Mucosa of descending colon (tissue), 1 donor: ENCODE data around the genes SIX4 and PRKCH.

DNA sequence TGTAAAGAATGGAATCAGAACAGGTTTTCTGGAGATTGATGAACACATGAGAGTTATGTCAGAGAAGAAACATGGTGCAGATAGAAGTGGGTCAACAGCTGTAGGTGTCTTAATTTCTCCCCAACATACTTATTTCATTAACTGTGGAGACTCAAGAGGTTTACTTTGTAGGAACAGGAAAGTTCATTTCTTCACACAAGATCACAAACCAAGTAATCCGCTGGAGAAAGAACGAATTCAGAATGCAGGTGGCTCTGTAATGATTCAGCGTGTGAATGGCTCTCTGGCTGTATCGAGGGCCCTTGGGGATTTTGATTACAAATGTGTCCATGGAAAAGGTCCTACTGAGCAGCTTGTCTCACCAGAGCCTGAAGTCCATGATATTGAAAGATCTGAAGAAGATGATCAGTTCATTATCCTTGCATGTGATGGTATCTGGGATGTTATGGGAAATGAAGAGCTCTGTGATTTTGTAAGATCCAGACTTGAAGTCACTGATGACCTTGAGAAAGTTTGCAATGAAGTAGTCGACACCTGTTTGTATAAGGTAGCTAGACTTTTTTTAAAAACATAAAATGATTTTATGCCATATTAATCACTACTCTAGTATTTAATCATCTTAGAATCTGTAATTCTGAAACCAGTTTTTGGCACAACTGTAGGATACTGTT is 34.1 kb downstream of the PPM1A start:
- PRO-cap = no peak

- PRO-cap = no peak
Measured at GRCh38 chr14:60654956-60655728, 5.9 kb upstream of the SIX1 start.

- PRO-cap = unidirectional peak, minus-strand start at chr14:60724319
Measured at GRCh38 chr14:60723975-60724807, at the start of gene SIX4. Gene SIX4, minus strand, starts transcription at chr14:60724351.

GRCh38 chr14:61125930-61126600 is 145.0 kb downstream of the SLC38A6 start:
- PRO-cap = no peak

GRCh38 chr14:61277201-61277672 is 3.9 kb downstream of the TMEM30B start:
- PRO-cap = unidirectional peak, plus-strand start at chr14:61277512

- PRO-cap = no peak
Measured at GRCh38 chr14:61277852-61278144, 3.3 kb downstream of the TMEM30B start.

DNA sequence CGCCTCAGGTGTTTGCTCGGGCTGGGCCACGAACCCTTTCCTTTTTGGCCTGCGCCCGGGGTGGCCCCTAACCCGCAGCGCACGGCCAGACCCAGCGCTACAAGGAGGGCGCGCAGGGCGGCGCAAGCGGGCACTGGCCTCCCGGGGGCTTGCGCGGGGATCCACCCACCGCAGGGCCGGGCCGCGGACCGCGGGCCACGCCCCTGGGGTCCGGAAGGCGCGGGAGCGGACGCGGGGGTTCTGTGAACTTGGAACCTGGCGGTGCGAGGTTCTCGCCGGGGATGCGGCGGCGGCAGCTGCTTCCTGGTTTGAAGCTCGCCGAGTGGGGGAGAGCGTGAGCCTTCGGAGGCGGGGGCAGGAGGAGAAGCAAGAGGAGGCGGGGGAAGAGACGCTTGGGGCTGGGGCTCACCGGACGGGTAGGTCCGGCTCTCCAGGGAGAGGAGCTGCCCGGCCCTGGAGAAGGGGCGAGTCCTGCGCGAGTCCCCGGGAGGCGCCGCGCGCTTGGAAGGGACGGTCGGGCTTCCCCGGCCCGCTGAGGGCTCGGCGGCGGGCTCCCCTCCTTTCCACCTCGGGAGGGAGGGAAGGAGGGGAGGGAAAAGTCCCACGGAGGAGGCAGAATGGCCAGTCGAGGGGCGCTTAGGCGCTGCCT is at the start of gene PRKCH:
Gene PRKCH (plus strand): TSS at position 243 of the 649 bp plus-strand sequence.
- PRO-cap = bidirectional peak, plus-strand start at position 243 of the sequence, minus-strand start at position 253 of the sequence; bidirectional peak, plus-strand start at position 384 of the sequence, minus-strand start at position 283 of the sequence

- PRO-cap = no peak
Measured at GRCh38 chr14:61323045-61323649, 1.8 kb downstream of the PRKCH start.

- PRO-cap = bidirectional peak, plus-strand start at chr14:61332795, minus-strand start at chr14:61332716
Measured at GRCh38 chr14:61332415-61333147, 11.2 kb downstream of the PRKCH start.

GRCh38 chr14:61337719-61338311 is 16.4 kb downstream of the PRKCH start:
- PRO-cap = bidirectional peak, plus-strand start at chr14:61338095, minus-strand start at chr14:61337944

DNA sequence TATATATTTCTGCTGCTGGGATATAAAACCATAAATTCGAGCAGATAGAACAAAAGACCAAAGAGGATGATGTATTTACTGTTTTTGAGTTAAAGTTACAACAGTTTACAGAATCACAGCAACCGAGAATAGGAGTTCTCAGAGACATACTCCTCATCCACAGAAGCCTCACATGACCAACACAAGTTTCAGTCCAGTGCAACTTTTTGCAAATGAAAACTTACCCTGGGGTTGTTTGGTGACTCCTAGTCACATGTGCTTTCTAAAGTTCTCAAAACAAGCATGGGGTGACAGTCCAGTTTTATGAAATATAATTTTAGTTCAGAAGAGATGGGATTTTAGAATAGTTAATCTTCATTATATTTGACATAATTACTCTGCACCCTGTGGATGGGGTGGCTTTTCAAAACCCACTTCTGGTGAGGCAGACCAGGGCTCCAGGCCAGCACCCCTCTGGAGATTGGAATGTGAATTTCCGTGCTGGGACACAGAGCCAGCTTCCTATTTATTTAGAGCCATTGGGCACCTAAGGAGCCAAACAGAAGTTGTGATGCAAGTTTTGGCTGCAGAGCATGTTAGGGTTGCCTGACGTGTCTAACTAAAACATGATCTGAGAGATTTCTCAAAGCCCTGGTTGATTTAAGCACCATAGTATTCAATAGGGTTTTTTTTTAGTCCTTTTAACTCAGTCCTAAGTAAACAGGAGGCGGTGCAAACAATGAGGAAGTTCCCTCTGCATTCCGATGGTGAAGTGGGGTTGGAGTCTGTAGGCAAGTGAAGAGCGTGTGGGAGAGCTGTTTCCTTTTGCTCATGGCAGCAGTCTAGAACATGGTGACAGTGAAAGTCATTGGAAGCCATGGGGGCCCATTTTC is 117.4 kb downstream of the PRKCH start:
- PRO-cap = no peak

- PRO-cap = no peak
Measured at GRCh38 chr14:61444230-61444585, 122.8 kb downstream of the PRKCH start.

DNA sequence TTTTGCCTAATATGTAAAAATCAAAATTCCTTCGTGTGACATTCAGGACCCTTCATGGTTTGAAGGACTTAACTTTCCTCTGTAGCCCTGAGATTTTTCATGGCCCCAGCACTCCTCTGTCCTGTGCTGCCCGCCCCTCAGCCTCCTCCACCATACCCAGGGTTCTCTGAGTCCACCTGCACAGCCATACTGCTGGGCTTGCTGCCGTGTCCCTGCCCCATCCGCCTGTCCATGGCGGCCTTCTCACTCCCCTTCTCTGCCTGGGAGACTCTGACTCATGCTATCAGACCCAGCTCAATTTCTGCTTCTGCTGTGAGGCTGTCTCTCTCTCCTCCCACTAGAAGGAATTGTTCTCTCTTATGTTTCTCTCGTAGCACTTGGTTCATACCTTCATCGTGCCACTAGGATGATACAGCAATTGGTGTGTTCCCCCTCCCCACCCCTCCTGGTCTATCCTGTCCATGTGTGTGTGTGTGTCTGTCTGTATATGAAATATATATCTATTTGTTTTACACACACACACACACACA is 167.6 kb upstream of the HIF1A start:
- PRO-cap = no peak

DNA sequence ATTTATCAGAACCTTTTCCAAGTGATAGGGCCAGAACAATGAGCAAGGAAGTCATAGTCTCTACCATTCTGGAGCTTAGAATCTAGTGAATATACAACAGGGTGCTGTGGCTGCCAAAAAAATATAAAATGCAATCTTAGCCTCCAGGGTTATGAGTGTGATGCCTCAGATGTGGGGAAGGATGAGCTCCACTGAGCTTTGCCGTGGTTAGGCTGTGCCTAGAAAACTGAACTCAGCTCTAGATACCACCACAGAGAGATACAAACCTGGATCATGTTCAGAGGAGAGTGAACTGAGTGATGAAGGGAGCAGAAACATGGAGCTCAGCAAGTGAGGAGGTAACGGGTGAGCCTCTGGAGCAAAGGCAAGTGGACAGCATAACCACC is 138.0 kb upstream of the HIF1A start:
- PRO-cap = no peak

DNA sequence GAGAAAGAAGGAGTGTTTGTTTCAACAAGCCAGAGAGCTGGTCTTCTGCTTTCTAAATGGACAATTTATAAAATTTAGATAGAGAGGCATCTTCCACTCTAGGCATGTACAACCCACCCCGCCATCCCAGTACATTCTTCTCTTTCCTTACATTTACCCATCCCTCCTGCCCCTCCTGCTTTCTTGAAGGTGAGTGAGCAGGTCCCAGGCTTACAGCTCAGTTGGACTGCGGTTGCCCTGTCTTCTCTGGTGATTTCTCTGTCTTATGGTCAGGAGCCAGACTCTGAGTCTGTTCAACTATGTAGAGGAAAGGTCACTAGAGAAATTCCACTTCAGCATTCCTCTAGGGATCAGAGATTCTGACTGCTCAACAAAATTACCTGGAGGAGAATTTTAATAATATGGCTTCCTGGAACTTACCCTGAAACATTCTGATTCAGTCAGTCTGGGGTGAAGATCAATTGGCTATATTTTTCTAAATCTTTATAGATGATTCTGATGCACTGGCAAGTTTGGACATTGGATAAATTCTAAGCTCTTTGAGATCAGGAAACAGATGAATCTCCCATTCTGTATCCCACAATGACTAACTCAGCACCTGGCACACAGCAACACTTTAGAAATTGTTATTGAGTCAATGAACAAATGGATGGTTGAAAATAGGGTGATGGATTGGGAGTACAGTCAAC is 128.7 kb upstream of the HIF1A start:
- PRO-cap = no peak

GRCh38 chr14:61607512-61608029 is 87.7 kb upstream of the HIF1A start:
- PRO-cap = no peak

GRCh38 chr14:61653601-61654016 is 41.7 kb upstream of the HIF1A start:
- PRO-cap = no peak

- PRO-cap = no peak
Measured at GRCh38 chr14:61662305-61662684, 33.0 kb upstream of the HIF1A start.

GRCh38 chr14:61726290-61727118 is 31.2 kb downstream of the HIF1A start:
- PRO-cap = no peak

- PRO-cap = no peak
Measured at GRCh38 chr14:61735425-61735829, 26.8 kb upstream of the SNAPC1 start.